ENCODE results near the genes H2BC17, ZNF165 and OR2J1.

DNA sequence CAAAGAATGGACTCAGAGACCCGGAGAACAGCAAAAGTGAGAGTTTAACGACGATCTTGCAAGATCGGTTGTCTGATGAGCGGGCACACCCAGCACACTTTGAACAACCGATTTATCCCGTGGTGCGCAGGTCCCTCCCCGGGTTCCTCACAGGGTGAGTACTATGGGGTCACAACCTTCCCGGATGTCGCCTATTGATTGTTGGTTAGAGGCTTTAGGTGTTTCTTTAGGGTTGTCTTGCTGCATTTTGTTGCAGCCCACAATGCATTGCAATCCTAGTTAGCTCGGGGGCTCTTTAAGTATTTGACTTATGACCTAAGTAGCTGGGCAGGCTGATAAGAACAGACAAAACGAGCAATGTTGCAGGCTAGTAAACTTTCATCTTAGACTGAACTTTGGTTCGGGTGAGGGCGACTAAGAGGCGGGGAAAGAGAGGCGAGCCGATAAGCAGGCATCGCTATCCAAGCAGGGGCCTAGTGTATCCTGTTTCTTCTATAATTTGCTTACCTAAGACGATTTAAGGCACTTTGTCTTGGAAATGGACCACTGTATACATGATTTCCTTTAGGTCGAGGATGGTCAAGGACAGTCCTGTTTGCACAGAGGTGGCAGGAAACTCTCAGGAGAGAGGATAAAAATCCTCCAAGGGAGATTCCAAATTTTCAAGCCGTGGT, 14.8 kb downstream of the H2BC13 start:
- PRO-cap, 2 experiments = no peak in any of the 2 experiments

DNA sequence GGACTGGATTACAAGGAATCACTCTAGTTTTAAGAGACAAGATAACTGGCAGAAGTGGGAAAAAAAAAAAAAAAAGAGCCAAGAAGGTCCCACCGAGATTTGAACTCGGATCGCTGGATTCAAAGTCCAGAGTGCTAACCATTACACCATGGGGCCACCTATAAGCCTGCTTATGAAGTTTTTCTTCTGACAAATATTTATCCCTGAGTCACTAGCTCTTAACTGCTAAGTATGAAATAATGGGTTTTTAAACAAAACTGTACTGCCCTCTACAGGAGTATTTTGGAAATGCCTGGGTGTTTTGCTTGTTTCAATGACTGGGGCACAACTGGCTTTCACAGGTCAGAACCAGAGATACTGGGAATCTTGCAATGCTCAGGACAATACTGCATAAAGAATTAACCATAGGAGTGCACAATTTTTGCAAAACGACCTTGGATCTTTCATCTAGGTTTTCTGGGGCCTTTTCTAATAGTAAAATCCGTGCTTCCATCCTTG, 11.9 kb downstream of the H2BC13 start:
- PRO-cap, 2 experiments = peak in 1 of 2 experiments; most common minus-strand start position 172 of the sequence (in 1)

DNA sequence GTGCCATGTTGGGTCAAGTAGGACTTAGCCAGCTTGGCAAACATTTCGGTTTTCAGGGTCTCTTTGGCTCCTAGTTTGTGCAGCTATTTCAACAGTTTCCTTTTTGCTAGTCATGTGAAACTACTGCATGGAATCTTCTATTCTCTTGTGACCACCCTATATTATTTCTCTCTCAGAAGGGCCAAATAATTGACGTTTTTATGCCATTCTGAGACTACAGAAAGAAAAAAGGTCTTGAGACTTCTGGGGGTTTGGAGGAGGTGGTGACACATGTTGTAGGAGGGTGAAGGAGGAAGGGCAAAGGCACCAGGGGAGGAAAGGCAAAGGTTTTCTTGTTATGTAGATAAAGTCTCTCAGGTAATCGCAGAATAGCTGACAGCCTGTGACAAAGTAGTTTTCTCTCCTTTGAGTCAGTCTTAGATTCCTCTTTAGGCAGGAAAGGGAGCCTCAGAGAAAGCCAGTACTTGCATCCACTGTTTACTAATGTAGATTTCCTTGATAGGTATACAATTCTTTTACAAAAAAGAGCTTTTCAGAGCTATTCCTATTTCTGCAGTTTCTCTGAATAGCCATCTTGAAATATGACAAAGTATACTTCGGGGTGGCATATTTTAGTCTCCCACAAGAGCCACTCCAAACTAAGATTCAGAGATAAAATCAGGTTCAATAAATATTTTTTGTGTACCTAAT, 2.1 kb downstream of the H3C12 start:
- PRO-cap, 2 experiments = no peak in any of the 2 experiments

DNA sequence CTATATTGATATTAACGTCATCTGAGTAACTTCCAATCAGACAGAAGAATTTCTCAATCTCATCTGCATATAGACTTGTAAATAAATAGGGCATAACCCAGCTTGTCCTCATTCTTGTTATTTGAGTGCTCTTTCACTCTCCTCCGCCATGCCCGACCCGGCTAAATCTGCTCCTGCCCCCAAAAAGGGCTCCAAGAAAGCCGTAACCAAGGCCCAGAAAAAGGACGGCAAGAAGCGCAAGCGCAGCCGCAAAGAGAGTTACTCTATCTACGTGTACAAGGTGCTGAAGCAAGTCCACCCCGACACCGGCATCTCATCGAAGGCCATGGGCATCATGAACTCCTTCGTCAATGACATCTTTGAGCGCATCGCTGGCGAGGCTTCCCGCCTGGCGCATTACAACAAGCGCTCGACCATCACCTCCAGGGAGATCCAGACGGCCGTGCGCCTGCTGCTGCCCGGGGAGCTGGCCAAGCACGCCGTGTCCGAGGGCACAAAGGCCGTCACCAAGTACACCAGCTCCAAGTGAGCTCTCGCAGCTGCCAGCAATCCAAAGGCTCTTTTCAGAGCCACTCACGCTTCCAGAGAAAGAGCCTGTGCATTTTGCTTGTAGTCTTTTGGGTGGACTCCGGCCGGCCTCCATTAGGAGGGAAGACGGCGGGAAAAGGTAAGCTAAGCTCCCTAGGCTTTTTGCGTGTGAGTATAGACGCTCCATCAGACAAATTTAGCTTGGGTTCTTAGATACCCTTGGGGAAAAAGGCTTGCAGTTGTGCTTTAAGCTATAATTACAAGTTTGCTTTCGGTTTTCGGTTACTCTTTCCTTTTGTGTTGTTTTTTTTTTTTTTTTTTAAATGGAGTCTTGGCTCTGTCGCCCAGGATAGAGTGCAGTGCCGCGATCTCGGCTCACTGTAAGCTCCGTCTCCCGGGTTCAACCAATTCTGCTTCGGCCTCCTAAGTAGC, at the start of gene H2BC17:
TSS of gene H2BC17 (plus strand) at position 111 of the 960 bp plus-strand sequence.
- PRO-cap, 2 experiments = peak in 1 of 2 experiments; most common plus-strand start position 111 of the sequence (in 1)

GRCh38 chr6:28002991-28003744, 46.1 kb downstream of the OR2B6 start:
- PRO-cap, 2 experiments = no peak in any of the 2 experiments

GRCh38 chr6:28079761-28080662, at the start of gene ZNF165:
ZNF165 (plus strand) TSS chr6:28080568.
- PRO-cap, 2 experiments = no peak in any of the 2 experiments

DNA sequence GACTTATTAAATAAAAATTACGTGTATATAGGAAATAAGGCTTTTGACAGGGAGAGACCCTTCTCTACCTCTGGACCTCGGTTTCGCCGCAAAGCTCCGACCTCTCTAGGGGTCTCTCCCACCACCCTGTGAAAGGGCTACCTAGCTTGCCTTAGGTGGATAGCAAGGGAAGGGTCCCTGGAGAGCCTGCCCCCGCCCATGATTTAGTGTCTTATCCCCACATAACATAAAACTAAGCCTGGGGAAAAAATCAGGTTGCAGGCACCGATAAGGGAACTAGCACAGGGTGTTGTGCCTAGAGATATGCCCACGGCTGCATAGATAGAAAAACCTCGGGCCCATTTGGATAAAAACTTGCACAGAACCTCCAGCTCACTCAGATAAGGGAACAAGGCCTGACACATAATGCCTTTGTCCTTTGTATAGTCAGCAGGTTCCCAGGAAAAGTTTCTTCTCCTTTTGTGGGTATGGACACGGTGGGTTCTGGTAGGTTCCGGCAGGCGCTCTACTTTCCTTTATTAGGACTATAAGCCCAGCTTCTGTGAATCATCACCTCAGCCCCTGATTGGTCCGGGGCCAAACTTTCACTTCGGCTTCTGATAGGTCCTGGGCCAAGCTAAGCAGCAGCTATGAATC, 839 bp downstream of the ZSCAN31 start:
- PRO-cap, 2 experiments = peak in 2 of 2 experiments; most common minus-strand start position 485 of the sequence (in 1)

- PRO-cap, 2 experiments = no peak in any of the 2 experiments
Measured at GRCh38 chr6:28758050-28758985, 165.5 kb downstream of the TRIM27 start.

- PRO-cap, 2 experiments = no peak in any of the 2 experiments
Measured at GRCh38 chr6:28776916-28777293, 146.9 kb downstream of the TRIM27 start.

GRCh38 chr6:28789373-28790163, 134.2 kb downstream of the TRIM27 start:
- PRO-cap, 2 experiments = no peak in any of the 2 experiments

DNA sequence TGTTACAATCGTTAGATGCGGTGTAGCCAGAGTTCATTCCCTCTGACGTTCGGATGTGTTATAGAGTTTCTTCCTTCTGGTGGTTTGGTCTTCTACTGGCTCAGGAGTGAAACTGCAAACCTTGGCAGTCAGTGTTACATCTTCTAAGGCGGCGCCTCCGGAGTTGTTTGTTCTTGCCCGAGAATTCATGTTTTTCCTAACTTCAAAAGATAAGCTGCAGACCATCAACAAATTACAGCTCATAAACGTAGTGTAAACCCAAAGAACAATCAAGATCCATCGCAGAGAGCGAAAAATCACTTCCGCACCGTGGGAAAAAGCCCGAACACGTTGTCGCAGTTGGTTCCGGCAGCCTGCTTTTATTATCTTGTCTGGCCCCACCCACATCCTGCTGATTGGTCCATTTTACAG, 58.2 kb downstream of the TRIM27 start:
- PRO-cap, 2 experiments = no peak in any of the 2 experiments

DNA sequence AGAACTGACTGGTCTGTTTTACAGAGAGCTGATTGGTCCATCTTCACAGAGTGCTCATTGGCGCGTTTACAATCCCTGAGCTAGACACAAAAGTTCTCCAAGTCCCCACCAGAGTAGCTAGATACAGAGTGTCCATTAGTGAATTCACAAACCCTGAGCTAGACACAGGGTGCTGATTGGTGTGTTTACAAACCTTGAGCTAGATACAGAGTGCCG, 57.9 kb downstream of the TRIM27 start:
- PRO-cap, 2 experiments = no peak in any of the 2 experiments

GRCh38 chr6:28867115-28867390, 56.7 kb downstream of the TRIM27 start:
- PRO-cap, 2 experiments = no peak in any of the 2 experiments

- PRO-cap, 2 experiments = no peak in any of the 2 experiments
Measured at GRCh38 chr6:28904018-28904818, 19.6 kb downstream of the TRIM27 start.

DNA sequence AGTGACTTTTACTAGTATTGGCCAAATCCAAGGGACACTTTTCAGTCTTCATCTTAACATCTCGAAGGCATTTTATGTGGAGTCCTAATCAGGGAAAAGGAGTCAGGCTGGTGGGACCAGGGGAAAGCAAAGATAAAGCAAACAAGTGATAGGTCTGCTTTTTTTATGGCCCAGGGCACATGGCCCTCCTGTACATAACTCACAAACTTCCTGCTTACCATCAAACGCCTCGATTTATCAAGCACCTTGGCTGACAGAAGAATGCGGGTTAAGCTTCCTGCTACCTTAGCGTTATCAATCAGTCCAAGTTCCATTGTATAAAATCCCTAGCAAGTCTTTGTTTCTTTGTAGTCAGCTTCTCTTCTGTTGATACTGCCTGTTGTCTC, 4.0 kb upstream of the TRIM27 start:
- PRO-cap, 2 experiments = no peak in any of the 2 experiments

DNA sequence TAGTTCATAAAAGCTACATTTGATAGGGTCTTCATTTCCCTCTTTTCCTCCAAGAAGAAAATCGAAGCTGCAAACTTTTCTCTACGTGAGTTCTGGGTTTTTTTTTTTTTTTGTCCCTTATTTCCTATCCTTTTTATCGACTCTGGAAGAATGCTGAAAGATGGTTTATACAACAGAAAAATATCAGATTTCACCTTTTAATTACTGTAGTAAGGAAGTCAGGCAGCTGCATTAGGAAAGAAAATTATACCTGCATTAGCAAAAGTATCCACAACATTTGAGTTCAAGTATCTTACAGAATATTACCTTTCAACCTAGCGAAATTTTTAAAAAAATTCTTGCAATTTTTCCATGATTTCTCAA, at the start of gene OR2J1:
TSS of gene OR2J1 (plus strand) at position 200 of the 363 bp plus-strand sequence.
- PRO-cap, 2 experiments = no peak in any of the 2 experiments

DNA sequence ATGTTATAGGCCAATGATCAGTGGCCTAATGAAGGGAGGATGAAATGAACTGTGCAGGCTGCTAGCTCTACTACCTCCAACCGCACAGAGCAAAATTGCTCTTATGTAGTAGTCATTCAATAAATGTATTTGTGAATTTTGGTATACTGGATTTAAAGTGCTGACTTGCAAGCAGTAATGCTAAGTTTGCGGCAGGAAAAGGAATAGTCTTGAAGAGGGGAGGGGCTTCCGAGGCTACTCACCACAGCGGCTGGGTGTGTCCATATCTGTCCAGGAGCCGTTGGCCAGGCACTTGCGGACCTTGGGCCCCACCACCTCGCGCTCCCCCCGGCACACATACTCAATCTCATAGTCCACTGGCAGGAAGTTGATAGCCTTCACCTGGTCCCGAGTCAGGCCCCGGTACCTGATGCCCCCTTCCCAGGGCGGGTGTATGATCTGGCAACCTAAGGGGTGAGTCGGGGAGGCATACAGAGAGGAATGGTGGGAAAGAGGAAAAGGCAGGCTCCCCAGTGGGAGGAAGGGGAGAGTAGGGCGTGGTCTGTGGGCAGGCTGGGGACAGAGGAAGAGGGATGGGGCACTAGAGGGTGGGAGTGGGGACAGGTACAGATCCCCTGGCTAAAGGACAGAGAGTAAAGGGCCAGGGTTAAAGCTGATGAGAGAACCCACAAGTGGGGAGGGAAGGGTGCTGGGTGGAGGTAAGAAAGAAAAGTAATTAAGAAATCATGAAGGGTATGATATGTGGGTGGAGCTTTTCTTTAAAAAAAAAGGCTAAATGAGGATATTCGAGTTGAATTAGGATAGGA, 1.6 kb downstream of the GABBR1 start:
- PRO-cap, 2 experiments = no peak in any of the 2 experiments

GRCh38 chr6:29633626-29633970, 615 bp upstream of the GABBR1 start:
- PRO-cap, 2 experiments = no peak in any of the 2 experiments

DNA sequence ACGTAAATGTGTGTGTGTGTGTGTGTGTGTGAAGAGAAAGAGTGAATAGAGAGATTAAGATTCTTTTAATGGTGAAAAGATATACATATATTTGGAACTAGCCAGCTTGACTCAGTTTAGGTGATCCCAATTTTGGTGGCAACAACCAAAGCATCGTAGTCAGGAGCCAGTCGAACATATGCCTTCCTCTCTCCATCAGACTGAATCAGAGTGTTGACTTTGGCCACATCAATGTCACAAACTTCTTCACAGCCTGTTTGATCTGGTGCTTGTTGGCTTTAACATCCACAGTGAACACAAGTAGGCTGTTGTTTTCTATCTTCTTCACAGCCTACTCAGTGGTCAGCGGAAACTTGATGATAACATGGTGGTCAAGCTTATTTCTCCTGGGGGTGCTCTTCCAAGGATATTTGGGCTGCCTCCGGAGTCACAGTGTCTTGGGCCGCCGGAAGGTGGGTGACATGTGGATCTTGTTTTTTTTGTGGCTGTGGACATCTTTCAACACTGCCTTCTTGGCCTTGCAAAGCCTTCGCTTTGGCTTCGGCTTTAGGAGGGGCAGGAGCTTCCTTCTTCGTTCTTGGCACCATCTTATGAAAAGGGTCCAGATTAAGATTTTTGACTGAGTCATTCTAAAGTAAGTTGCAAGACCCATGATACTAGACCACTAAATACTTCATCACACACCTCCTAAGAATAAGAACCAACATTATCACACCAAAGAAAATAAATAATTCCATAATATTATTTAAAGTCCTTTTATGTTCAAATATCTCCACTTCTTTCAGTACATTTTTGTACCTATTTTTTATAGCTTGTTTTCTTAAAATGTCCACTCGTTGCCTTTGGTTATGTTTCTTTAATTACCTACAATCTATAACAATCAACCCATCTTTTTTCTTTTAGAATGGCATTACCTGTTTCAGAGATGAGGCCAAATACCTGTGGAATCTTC, 3.6 kb downstream of the HLA-F start:
- PRO-cap, 2 experiments = no peak in any of the 2 experiments

DNA sequence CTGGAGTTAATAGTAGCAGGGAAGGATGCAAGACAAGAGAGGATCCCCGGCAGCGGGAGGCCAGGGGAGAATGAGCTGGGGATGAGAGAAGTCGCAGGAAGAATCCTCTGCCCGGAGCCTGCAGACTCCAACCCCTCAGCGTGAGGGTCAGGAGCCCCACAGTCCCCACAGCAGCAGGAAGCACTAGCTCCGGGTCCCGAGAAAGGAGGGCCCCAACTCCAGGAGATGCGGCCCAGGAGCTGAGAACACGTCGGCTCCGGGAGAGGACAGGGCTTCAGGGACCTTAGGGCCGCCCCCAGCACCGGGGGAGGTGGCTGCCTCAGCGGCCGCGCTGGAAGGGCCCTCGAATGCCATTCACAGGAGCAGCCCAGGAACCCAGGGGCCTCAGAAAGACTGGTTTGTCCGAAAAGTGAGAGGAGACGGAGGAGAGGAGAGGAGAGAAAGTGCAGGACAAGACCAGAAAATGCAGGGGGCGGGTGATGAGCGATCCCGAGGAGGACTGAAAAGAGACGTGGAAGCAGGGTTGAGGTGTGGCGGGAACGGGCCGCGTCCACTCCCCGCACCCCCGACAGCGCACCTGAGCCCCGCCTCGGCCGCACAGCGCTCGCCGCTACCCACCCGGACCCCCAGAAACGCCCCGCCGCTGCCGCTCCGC, 25.1 kb downstream of the HLA-F start:
- PRO-cap, 2 experiments = no peak in any of the 2 experiments